ENCODE results near the gene IPPK.

GRCh38 chr9:89992401-89993216 lies 387.8 kb downstream of the GADD45G start:
- RRBS, 2 experiments, result no CpG with 5 or more reads among the region's 15 CpGs

GRCh38 chr9:90859727-90859926 lies 58.0 kb downstream of the SYK start:
- RRBS, 2 experiments, result no CpG with 5 or more reads among the region's 1 CpG

GRCh38 chr9:90916293-90916742 lies 114.7 kb downstream of the SYK start:
- RRBS, 2 experiments, result no CpG with 5 or more reads among the region's 9 CpGs

GRCh38 chr9:90919478-90920363 lies 118.1 kb downstream of the SYK start:
- RRBS, 2 experiments, result no CpG with 5 or more reads among the region's 23 CpGs

DNA sequence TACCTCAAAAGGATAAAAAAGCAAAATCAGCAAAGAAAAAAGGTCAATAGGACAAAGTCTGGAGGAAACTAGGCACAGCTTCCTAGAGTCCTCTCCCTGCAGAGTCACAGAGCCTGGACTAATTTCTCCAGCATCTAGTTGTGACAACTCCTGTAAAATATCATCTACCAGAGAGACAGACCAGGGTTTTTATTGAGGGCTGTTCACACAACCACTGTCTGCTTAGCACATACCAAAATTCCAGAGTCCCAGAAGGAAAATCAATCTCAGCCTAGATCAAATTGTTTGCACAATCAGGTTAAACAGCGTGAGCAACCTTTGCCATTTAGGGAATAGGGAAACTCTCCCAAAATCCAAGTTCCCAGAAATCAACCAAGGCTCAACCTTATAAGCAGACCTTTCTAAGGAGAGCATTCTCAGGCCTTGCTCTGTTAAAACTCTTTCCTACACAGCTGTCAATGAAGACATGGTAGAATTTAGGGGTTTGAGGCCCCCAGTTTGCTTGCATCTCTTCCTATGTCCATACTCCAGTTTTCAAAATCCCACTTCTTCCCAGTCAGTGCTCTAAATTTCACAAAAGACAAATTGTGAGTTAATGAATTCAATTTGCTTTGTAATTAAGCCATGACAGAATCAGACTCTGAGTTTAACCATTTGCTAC lies 190.4 kb downstream of the SYK start:
- RRBS, 2 experiments, result no CpG with 5 or more reads among the region's 1 CpG

DNA sequence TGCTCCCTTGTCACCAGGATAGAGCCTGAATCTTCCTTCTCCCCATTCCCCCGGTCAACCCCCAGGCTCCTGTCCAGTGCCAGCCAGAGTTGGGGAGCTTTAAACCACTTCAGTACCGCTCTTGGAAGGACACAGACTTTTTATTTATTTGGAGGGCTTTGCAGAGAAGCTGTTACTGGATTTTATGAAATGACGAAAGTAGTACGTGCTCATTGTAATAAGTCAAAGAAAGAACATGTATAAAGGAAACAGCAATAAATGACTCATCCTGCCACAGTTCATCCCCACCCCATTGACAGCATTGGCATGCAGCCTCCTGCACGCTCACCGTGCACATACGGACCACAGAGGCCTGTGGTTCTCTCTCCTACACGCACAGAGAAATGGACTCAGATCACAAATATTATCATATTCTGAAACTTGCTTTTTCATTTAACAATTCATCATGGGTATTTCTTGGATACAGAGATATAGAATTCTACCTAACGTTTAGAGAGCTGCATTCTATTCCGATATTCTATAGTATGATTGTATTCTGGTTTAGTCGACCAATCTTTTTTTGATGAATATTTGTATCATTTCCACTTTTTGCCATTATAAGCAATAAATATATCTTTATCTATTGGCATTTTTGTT lies 230.1 kb downstream of the AUH start:
- RRBS, 2 experiments, result no CpG with 5 or more reads among the region's 11 CpGs

- RRBS, 2 experiments, result no CpG with 5 or more reads among the region's 5 CpGs
Measured at GRCh38 chr9:91150720-91151599, 210.8 kb downstream of the AUH start.

- RRBS, 2 experiments, result no CpG with 5 or more reads among the region's 6 CpGs
Measured at GRCh38 chr9:91194396-91194729, 167.4 kb downstream of the AUH start.

DNA sequence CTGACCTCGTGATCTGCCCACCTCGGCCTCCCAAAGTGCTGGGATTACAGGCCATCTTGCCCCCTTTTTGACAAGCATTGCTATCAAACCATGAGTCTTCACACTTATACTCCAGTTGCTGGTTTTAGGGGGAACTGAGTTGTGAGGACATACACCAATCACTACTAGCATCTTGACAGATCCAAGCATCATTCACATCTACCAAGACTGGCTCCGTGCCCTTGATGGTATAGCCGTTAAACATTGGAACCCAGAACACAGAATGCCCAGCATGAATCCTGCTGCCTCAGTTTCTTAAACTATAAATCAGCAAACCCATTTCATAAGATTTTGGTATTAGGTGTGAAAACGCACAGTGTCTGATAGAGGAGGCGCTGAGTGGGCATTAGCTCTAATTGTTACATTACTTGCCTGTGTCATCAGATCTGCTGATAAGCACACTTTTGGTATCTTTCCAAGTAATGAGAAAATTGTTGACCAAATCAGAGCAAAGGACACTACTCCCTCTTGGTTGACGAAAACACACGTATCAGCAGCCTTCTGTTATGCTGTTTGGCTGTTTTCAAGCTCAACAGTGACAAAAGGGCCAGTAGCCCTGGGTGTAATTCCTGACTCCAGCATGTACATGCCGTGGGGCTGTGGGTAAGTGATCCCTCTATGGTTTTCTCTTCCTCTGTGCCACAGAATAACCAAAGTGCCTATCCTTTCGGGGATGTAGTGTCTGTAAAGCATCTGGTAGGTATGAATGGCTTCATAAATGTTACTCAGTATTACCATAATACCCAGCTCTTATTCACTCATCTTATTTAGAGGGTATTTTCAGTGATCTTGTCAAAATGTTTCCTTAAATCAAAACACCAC lies 151.5 kb downstream of the AUH start:
- RRBS, 2 experiments, result no CpG with 5 or more reads among the region's 10 CpGs

GRCh38 chr9:91302657-91303334 lies 58.9 kb downstream of the AUH start:
- RRBS, 2 experiments, result no CpG with 5 or more reads among the region's 7 CpGs

DNA sequence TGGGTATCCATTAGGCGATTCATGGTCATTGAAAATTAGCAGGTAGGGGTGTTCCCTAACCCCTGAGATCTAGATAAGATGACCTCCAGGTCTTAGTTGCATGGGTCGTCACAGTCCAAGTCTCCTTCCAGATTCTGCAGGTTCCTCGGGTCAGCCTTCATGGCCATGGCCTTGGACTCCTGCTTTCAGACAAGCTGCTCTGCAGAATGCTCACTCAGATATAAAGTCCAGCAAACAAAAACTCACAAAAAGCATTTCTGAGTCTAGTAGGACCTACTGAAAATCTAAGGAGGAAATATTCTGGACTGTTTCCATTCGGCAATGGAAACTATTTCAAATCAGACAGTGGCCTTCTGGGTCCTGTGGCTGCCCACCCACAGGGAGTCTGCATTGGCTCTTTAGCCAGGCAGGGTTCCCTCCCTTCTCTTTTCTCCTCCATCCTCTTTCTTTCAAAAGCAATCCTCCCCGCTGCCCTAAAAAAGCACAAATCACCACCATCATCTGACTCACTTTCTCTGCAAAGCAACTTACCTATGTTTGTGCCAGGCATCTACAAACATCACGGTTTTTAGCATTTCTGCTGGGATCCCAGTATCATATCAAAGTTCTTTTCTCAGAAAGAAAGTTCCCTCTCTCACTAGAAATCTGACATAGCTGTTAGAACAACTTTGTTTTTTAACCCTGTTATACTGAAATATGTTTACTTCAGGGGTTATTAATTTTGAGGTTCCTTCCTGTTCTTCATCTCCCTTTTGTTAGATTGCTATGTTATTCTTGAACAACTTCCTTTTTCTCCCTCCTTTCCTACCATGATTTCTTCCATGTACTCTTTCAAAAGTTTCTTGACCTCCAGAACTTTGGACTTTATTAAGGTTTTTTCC lies 20.3 kb downstream of the NFIL3 start:
- RRBS, 2 experiments, result no CpG with 5 or more reads among the region's 6 CpGs

GRCh38 chr9:91886016-91886850 lies 63.8 kb downstream of the ROR2 start:
- RRBS, 2 experiments, result 15 to 51% methylated on average over 5 of the region's 43 CpGs

- RRBS, 2 experiments, result no CpG with 5 or more reads among the region's 3 CpGs
Measured at GRCh38 chr9:91945384-91945632, 4.7 kb downstream of the ROR2 start.

DNA sequence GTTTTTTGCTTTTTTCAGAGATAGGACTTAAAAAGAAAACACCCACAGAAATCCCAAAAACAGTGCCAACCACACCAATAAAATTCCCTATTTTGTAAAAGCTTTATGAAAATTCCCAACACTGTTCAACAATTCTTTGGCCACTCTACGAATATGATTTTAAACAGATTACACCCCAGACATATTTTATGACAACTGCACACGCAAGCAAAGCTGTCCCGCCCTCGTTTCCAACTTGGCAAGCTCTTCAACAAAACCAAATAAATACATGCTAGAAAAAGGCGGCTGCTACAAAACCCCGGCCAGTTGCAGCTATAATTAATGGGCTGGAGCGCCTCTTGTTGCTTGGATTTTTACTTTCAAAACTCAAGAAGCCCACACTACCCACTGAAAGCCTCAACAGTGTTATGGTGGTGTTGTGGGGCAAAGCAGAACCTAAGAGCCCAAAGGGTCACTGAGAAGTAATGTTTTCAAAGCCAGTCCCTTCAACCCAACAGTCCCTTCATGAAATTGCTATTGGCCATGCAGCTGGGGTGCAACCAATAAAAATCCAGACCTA lies 4.3 kb downstream of the ROR2 start:
- RRBS, 2 experiments, result no CpG with 5 or more reads among the region's 7 CpGs

DNA sequence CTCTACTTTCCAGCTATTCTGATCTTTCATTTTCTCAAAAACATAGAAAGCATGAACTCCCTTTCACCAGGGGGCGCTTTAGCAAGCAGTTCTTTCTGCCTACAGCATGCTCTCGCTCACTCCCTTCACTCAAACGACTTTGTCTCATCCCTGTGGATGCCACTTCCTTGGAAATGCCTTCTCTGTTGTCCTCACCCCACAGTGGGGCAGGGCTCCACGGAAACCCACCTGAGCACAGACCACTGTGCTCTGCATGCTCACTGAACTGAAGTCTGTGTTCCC lies 4.8 kb upstream of the ROR2 start:
- RRBS, 2 experiments, result no CpG with 5 or more reads among the region's 4 CpGs

GRCh38 chr9:92482132-92482644 lies 53.6 kb downstream of the ECM2 start:
- RRBS, 2 experiments, result no CpG with 5 or more reads among the region's 3 CpGs

- RRBS, 2 experiments, result 2 to 3% methylated on average over 13 to 15 of the region's 97 CpGs
Measured at GRCh38 chr9:92669334-92670493, at the start of gene IPPK. Gene IPPK, minus strand, starts transcription at chr9:92670131.

DNA sequence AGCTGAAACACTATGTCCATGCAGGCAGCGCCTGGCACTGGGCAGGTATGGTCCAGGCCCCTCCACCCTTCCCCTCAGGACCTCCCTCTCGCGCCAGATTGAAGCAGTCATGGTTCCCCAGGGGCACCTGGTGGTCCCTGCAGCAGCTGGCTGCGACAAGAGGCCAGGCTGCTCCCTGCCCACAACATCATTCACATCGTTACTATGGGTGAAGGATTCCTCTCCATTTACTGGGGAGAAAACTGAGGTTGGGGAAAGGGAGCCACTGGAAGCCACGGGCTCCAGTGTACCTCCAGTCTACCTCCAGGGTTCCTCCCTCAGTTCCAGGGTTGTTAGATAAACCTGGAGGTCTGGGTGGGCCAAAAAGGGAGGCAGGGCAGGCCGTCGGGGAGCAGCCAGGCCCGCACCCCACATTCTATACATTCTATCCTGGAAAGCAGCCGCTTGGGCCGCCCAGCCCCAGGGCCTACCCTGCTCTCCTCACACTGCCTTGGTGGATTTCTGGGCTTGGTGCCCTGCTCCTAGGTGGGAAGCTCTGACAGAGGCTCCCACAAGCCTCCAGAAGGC lies 18.2 kb upstream of the SUSD3 start:
- RRBS, 2 experiments, result no CpG with 5 or more reads among the region's 11 CpGs

DNA sequence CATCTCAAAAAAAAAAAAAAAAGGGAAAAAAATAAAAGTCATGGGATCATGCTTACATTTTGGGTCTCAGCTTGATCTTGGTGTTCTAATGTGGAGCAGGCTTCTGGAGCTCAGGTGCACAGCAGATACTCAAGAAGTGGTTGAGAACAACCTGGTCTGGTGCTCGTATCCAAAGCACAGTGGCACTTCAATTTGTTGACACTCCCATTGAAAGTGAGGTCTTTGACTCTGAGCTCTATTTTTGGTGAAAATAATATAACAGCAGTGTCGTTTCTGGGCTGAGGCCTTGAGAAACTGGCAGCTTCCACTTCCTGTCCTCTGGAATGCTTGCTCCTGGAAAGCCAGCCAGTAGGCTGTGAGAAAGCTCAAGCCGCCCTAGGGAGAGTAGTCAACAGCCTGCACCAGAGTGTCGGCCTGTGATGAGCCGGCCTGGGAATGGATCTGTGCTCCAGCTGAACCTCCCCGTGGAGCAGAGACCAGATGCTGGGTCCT lies 6.9 kb upstream of the SUSD3 start:
- RRBS, 2 experiments, result no CpG with 5 or more reads among the region's 6 CpGs

DNA sequence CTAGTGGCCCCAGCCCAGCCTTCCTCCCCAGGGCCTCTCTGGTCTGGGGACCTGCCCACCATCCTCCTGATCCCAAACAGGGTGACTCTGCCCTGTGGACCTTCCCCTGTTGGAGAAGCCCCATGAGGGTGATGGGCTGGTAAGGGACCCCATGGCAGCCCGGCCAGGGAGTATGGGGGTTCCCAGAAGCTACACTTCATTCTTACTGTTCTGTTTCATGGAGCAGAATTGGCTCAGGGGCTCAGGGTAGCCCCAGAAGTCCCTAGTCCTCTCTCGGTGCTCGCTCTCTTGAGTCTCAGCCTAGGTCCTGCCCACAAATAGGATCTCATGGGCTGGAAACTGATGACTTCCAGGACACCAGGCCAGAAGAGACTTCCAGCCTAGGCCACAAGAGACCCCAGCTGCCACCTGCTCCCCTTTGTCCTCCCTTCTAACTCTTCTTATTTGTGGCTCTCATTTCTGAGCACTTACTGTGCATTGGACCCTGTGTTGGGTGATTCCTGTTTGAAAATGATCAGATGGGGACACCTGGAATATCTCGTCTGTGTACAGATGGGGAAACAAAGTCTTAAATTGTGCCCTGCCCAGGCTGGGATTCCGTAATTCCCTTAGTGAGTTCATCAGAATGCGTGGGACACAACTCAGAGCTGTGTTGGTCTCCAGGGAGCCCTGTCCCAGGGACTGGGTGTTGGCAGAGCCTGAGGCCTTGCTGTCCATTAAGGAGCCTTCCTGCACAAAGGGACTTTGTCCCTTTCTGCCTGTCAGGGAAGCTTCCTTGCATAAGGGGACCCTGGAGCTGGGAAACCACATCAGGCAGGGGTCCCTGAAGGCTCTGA lies 1.2 kb downstream of the CARD19 start:
- RRBS, 2 experiments, result no CpG with 5 or more reads among the region's 6 CpGs